Mesenchymal stem cell of Wharton's jelly (primary cell): ENCODE measurements around a stretch of chr13.

- CAGE, long polyA plus RNA: no peak
Measured at GRCh38 chr13:108980212-108980715, 350.9 kb downstream of the MYO16 start.

GRCh38 chr13:109256991-109257588 is 529.3 kb downstream of the IRS2 start:
- CAGE, long polyA plus RNA: no peak

- CAGE, long polyA plus RNA: no peak
Measured at GRCh38 chr13:109268627-109269311, 517.6 kb downstream of the IRS2 start.

DNA sequence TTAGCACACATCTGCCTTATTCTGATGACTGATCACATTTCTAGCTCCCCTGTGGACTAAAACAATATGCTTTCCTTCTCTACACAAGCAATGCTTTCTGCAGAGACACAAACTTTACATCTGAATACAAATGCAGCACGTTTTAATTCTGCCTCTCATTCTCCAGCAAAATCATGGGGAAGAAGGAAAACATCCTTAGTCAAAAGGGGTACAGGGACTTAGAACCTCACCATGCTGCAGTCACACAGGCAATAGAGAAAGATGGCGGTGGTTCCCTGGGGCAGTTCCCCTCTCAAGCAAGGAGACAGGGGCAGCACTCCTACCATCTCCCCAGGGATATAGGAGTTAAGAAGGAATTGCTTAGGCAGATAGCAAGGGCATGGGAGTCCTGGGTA is 514.9 kb downstream of the IRS2 start:
- CAGE, long polyA plus RNA: no peak

DNA sequence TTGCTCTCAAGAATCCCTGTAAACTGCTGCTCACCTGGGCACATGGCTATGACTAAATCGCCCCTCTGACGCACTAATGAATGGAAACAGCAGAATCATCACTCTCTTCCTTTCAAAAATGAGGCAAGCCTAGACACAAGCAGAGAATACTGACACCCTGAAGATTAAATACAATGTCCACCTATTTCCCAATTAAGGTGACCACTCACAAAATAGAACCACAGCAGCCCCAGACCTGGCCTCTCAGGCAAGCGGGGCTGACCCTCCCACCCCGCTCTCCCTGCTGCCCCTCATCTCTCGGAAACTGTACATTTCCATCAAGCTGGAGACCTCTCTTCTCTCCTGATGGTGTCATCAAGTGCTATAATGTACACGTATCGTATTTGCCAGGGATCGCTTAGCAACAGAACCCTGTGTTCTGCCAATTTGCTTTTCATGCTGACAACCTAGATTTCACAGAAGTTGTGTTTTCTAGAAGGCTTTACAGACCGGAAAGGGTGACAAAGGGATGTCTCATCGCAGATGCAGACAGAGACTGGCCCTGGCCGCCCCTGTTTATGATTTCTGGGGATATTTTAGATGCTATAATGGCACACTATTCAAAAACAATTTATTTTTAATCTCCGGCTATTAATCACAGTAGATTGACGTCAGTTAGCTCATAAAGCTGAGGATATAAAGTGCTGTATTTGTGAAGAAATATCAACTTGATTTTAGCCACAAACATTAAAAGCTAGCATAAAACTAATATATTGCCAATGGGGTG is 291.6 kb downstream of the IRS2 start:
- CAGE, long polyA plus RNA: no peak

DNA sequence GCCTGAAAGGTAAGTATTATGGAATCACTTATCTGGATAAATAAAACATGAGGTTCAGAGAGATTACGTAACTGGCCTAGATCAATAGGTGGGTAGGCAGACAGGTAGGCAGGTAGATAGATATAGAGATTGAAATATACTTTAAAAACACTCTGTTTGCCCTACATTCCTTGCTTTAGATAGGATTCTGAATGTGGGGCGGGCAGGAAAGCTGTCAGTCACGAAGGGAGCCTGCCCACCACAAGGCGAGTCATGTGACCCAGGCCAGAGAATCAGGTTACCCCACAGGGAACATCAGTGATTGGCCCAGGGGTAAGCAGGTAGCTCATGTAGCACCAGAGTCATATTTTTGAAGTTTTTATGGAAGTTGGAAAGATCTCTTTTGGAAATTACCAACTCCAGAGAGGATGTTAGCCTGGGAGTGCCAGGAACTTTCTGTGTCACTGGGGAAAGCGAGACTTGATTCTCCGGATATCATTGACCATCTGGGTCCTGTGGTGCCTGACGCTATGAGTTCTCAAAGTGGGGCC is 60.4 kb downstream of the IRS2 start:
- CAGE, long polyA plus RNA: no peak

DNA sequence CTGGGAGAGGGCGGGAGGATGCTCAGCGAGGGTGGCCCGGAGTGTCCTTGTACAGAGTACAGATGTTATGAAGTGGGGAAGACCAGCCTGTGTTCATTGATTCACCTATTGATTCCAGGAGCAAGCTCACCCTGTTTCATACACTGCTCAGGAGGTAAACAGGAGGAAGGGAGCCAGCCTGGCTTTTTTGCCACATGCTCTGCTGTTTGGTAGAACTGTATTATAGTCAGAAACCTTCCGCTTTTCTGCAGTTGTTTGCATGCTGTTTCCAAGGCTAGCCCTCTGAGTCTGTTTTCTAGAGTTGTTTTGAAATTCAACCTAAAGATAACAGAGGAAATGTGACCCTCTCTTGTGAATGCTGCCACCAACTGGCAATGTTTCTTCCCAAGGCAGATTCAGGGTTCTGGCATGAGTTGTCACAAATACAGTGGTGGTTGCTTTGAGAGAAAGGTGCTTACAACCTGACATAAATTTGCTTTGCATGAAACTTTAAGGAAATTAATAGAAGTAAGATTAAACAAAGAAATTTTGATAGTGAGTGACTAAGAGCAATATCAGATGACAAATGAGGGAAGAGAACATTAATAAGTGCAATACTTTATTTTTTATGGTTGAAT is 4.9 kb upstream of the IRS2 start:
- CAGE, long polyA plus RNA: no peak

DNA sequence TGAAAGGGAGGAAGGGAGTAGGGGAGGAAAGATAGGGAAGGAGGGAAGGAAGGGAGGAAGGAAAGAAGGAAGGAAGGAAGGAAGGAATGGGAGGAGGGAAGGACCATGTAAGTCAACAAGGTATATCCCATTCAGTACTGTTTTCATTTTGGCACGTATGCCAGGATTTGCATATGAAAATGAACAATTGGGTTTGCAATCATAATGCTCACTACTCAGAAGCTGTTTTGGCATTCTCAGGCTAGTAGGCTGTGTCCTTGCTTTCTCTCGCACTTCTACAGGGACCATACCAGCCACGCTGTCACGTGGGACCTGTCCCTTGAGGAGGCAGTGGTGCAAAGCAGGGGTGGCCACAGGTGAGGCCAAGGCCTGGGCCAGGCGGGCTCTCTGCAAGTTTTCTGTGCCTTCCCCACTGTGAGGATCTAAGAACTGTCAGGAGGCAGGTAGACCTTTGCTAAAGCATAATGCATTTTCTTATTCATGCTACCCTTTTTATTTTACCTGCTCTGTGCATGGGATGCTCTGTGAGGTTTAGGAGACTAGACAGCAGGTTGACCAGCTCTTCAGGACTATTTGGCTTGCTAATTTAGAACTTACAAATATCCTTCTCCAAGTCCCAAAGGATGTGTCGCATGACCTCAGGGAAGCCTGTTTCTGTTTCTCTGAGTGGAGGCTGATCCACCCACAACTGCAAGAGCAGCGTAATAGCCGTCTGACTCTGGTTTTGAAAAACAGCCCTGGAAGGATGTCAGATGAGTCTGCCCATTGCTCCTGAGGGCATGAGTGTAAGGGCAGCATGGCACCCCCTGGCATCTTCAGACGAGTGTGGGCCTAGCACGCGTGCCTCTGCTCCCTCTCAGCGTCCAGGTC is 89.4 kb upstream of the IRS2 start:
- CAGE, long polyA plus RNA: no peak

DNA sequence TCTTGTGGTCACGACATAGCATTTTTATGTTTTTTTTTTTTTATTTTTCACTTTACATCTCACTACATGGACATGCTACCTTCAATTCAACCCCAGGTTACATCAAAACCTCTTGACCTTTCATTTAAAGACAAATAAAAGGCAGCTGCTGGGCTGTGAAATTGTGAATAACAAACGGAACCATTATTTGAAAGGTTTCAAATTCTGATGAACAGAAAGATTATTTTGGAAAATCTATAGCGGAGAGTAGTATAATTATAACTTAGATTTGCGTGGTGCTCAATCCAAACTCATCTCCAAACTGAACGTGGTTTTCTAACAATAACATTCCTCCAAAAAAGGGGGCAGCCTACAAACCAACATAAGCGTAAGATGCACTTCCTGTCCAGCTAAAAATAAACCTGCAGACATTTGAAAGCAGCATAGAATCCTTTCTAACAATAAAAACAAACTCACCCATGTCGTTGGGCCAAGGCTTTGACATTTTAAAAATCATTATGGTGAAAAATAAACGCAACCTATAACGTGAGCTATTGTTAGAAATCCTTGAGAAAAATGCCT is 178.5 kb downstream of the COL4A1 start:
- CAGE, long polyA plus RNA: no peak

DNA sequence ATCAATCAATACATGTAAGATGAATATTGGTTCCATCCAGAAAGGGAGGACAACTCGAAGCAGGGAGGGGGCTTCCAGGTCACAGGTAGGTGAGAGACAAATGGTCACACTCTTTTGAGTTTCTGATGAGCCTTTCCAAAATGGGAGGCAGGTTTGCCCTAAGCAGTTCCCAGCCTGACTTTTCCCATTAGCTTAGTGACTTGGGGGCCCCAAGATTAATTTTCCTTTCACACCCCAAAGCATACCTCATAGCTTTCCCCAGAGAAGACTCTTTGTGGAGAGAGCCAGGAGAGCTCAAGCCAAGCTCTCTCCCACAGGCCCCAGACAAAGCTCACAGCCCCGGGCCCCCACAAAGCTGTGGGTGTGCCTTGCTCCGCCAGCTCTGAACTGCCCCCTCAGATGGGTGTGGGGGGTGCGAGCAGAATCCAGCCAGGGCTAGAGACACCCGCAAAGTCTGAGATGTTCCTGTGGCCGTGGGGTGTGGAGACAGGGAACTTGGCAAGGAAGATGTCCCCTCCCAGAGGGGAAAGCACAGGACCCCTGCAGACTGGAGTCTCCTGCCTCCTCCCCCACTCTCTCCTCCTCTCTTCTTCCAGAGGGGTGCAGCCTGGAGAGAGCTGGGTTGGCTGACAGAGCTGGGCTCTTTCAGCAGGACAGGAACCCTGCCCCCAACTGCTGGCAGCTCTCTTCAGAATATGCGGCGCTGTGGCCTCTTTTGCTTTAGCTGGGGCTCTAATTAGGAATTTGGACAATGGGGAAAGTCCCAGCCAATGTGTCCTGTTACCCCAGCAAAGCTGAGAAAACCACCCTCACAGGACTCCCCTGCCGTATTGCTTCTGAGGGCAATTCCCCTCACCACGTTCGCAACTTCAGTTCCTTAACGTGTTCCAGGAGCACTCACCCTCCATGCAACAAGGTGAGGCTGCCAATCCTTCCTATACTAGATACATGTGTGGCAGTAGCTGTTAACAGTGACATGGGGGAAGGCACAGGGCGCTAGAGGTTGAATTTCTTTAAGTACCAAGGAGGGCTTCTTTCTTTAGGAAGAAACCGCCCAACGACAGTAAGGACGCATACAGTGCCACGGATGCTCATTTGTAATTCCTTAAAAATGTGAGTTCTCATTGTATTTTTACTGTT is 170.1 kb downstream of the COL4A1 start:
- CAGE, long polyA plus RNA: no peak

- CAGE, long polyA plus RNA: no peak
Measured at GRCh38 chr13:110137646-110138534, 169.1 kb downstream of the COL4A1 start.

DNA sequence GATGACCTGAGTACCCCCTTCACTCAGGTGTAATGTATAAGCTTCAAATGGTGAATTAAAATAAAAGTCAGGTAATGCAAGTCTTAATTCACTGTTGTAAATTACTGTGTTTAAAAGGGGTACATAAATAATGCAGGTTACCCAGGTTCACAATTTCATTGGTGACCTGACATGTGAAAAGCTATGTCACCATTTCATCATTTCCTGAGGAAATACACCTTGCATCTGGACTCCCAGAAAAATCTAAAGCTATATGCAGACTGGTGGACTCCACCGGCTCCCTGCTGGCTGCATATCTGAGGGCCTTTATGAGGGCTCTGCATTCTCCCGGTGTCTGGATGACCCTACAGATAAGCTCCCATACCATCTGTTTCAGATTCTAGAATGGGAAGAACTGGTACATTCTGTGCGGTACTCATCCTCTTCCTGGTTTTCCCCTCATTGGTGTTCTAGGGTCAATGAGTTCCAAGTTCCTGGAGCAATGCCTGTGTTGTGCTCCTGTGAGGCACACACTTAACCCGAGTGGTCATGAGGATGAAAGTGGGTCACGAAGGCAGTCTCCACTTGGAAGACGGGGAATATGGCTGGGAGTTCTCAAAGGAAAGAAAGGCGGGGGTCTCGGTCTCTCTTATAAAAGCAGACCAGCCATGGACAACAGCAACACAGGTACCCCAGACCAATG is 60.5 kb downstream of the COL4A1 start:
- CAGE, long polyA plus RNA: no peak

DNA sequence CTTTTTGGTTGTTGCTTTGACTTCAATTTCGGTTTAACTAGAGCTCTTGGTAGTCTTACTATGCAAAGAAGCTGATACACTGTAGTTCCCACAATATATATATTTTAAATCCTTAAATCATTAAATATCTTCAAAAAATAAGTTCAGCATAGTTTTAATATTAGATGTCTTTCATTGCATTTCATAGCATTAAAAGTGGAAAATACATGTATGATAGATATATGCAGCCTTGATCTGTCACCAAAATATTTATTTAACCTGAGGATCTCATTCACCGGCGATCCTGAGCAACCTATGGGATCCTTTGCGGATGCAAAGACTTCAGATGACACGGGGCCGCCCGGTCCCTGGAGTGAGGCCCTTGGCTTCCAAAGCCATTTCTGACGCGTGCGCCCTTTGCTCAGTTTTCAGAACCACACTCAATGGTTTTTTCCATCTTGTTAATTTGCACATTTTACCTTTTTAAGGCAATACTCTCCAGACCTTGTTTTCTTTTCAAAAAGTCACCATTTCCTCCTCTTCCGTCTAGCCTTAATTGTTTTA is 48.2 kb downstream of the COL4A1 start:
- CAGE, long polyA plus RNA: no peak

GRCh38 chr13:110281563-110282304 is 25.2 kb downstream of the COL4A1 start:
- CAGE, long polyA plus RNA: no peak

GRCh38 chr13:110290814-110291402 is 16.0 kb downstream of the COL4A1 start:
- CAGE, long polyA plus RNA: no peak

DNA sequence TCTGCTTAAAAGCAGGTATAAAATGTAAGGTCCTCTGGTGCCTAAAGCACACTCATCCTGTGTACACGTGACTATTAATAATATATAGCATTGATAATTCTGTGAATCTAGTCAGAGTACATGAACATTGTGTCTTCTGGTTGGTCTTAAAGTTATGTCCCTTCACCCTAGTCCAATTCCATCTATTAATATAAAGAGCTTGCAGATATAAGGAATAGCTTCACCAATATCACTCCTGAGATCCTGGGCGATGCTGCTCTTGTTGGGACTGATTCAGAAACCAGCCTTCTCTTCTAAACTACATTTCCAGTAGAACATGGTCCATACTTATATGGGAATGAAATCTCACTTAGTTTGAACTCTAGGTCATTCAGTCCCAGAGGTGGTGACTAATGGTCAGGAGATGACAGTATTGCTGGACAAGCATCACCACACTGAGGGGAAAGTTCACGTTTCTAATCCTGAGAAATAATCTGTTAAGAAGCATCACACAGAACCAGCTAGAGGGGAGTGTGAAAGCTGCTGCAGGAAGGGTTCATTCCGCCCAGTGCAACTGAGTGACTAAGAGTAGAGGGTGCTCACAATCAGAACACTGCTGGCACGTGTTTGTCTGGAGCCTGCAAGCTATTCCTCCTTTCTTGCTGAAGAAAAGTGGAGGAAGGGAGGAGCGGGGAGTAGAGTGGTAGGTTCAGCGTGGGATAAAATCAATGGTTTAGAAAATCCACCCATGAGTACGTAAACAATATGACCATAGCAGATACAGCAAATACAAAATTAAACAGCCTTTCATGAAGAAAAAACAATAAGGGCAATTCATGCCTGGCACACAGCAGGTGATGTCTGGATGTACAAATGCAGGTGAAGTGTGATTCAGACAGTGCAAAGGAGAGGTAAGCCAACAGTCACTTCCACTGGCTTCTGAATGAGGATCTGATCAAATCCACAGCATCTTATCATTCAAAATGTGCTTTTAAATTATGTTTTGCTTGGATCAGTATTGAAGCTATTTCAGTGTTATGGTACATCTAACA is 2.7 kb downstream of the COL4A1 start:
- CAGE, long polyA plus RNA: no peak

GRCh38 chr13:110310936-110311555 is 4.0 kb downstream of the COL4A2 start:
- CAGE, long polyA plus RNA: no peak

GRCh38 chr13:110322012-110322848 is 15.1 kb downstream of the COL4A2 start:
- CAGE, long polyA plus RNA: no peak

DNA sequence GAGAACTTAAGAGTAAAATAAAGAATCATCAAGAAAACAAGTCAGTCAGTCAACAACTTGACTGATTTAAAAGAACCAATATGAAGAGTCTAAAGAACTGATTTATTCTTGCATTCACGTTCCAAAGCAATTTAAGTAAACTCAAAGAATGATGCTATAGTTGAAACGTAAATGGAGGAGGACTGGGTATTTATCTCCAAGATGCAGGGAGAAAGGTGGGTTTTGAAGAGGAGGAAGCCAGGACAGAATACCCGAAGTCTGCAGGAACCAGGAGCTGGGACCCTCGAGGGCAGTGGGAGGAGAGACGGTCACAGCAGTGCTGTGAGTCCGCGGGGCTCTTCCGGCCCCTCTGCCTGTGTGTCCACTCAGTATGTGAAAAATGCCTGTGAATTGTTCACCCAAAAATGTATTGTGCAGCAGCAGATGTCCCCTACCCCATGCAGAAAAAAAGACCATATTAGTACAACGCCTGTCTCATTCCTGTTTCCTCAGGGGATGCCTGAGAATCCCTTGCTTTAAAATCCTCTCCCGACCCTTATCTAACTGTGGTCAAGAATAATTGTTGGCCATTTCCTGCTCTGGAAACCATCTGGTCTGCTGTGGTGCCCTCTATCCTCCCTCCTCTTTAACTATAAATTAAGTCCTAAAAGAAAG is 85.2 kb downstream of the COL4A2 start:
- CAGE, long polyA plus RNA: no peak

DNA sequence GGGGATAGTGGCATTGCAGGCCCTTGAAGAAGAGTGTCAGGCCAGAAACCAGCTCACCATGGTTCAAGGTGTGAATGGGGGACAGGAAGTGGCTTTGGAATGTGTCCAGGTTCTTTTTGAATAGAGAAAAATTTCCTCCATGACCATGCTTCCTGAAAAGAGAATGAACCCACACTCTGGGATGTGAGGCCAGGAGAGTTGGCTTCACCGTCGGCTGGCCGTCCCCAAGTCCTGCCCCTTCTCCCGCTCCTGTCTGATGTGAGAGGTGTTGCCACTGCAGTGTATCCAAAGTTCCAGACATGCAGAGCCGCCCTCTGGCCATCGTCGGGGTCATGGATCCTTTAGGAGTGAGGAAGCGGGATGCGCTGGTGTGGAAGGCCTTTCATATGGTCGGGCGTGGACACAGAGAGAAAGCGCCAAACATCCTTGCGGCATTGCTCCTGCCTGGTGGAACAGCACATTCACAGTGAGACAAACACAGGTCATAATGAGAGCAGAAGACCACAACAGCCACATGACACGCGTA is 101.2 kb downstream of the COL4A2 start:
- CAGE, long polyA plus RNA: no peak